Liver (tissue), 9 donors: ENCODE data around the gene CLDN5.

DNA sequence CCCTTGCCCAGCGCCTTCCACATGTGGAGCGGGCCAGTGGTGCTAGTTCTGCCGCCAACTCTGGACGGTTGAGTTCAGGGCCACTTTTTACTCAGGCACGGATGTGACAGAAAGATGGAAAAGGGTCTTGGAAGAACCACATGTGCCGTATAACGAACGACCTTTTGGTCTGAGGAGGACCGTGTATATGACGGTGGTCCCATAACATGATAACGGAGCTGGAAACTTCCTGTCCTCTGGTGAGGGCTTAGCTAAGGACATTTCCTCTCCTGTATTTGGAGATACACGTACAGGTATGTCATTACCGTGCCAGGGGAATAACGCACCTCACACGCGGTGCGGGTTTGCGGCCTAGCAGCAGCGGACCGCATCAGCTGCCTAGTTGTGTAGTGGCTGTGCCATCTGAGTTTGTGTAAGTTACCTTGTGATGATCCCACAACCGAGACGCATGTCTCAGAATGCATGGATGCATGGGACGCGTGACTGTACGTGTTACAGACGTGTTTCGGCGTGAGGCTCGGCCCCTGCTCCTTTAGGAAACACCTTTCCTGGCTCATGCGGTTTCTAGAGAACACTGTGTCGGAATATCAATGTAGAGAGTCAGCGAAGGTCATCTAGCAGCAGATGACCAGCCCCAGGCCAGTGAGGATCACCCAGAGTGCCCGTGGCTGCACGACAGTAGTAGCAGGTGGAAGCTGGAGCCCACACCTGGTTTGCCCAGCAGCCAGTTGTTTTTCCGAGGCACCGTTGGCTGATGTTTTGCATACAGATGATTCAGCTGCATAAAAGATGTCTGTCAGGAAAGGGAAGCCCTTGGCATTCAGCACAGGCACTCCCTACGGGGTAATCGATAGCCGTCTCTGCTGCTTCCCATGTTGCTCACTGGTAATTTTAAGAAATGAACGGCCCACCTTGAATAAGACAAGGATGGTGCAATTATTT is 790 bp upstream of the CLTCL1 start:
- PRO-cap, 5 experiments = peak in 3 of 5 experiments; most common plus-strand start position 675 of the sequence (in 3); most common minus-strand start position 277 of the sequence (in 1)
- RAMPAGE, long total RNA, 2 experiments = no peak in any of the 2 experiments
- RRBS = no CpG with 5 or more reads among the region's 40 CpGs

DNA sequence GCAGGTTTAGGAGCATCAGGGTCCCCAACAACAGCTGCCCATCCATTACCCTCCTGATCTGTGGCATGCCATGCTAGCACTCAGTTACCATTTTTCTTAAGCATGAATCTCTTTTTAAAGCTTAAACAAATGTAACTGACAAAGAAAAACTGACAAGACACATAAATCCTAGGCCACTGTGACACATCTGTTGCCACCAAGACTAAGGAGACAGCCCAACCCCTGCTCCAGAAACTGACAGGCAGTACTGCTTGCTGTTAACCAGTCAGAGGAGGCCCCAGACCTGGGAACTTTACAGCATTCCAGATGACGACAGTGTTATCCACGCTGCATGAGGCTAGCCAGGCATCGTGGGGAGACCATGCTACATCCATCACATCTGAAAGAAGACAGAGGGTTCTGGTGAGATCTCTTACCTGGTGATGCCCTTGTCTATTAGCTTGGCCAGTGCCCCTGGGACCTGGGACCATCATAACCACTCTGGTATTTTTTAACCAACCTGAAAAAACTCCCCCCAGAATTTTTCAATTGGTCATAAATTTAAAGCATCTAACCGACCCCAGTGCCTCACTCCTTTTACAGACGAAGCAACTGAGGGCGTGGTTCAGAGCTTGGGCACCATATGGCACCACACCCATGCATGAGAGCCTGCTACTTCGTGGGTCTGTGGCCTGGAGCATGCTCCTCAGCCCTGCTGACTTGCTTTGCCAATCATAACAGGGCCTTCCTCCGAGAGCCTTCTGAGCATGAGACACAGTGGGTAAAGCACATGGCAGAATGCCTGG is 33.6 kb downstream of the HIRA start:
- PRO-cap, 5 experiments = no peak in any of the 5 experiments
- RAMPAGE, long total RNA, 2 experiments = no peak in any of the 2 experiments
- RRBS = no CpG with 5 or more reads among the region's 8 CpGs

- PRO-cap, 5 experiments = no peak in any of the 5 experiments
- RAMPAGE, long total RNA, 2 experiments = no peak in any of the 2 experiments
- RRBS = no CpG with 5 or more reads among the region's 16 CpGs
Observed at GRCh38 chr22:19401221-19402508, 29.9 kb downstream of the HIRA start.

GRCh38 chr22:19406559-19407505 is 24.7 kb downstream of the HIRA start:
- PRO-cap, 5 experiments = no peak in any of the 5 experiments
- RAMPAGE, long total RNA, 2 experiments = no peak in any of the 2 experiments
- RRBS = no CpG with 5 or more reads among the region's 5 CpGs

GRCh38 chr22:19424986-19425749 is 6.4 kb downstream of the HIRA start:
- PRO-cap, 5 experiments = no peak in any of the 5 experiments
- RAMPAGE, long total RNA, 2 experiments = no peak in any of the 2 experiments
- RRBS = no CpG with 5 or more reads among the region's 5 CpGs

- PRO-cap, 5 experiments = peak in 3 of 5 experiments; most common plus-strand start chr22:19430763 (in 2); most common minus-strand start chr22:19430511 (in 1)
- RAMPAGE, long total RNA, 2 experiments = no peak in any of the 2 experiments
- RRBS = no CpG with 5 or more reads among the region's 13 CpGs
Observed at GRCh38 chr22:19430371-19430974, 1.1 kb downstream of the HIRA start.

- PRO-cap, 5 experiments = no peak in any of the 5 experiments
- RAMPAGE, long total RNA, 2 experiments = no peak in any of the 2 experiments
- RRBS = 0% methylated on average over 1 of the region's 19 CpGs
Observed at GRCh38 chr22:19448028-19448763, 685 bp upstream of the C22orf39 start.

- PRO-cap, 5 experiments = peak in 5 of 5 experiments; most common plus-strand start chr22:19524576 (in 4); most common minus-strand start chr22:19524401 (in 4)
- RAMPAGE, long total RNA, 2 experiments = no peak in any of the 2 experiments
- RRBS = 9% methylated on average over 27 of the region's 57 CpGs
Observed at GRCh38 chr22:19524314-19525114, at the start of gene CLDN5. TSS of gene CLDN5 (minus strand) at chr22:19524410.

GRCh38 chr22:19554650-19555174 is 30.5 kb upstream of the CLDN5 start:
- PRO-cap, 5 experiments = no peak in any of the 5 experiments
- RAMPAGE, long total RNA, 2 experiments = no peak in any of the 2 experiments
- RRBS = no CpG with 5 or more reads among the region's 3 CpGs

DNA sequence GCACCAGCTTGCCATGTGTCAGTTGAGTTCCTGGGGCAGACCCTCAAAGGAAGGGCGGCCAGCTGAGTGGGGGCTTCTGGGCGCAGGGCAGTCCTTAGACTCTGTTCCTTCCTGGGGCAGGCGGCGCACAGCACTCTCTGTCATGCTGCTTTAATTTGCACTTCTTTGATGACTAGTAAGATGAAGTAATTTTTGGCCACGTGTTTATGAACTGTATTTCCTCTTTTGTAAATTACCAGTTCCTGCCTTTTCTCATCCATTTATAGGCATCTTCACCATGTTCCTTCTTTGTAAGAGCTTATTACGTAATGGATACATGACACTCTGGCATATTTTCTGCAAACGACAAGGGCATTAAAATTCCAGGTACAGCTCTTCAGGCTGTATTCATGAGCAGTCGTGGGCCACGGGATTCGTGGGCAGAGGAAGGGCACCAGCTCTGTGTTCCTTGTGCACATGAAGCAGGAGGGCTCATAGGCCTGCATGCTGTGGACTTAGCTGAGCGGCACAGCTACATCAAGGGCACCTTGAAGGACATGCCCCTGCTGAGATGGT is 32.3 kb upstream of the GNB1L start:
- PRO-cap, 5 experiments = peak in 4 of 5 experiments; most common plus-strand start position 384 of the sequence (in 1); most common minus-strand start position 157 of the sequence (in 2)
- RAMPAGE, long total RNA, 2 experiments = no peak in any of the 2 experiments
- RRBS = no CpG with 5 or more reads among the region's 11 CpGs

DNA sequence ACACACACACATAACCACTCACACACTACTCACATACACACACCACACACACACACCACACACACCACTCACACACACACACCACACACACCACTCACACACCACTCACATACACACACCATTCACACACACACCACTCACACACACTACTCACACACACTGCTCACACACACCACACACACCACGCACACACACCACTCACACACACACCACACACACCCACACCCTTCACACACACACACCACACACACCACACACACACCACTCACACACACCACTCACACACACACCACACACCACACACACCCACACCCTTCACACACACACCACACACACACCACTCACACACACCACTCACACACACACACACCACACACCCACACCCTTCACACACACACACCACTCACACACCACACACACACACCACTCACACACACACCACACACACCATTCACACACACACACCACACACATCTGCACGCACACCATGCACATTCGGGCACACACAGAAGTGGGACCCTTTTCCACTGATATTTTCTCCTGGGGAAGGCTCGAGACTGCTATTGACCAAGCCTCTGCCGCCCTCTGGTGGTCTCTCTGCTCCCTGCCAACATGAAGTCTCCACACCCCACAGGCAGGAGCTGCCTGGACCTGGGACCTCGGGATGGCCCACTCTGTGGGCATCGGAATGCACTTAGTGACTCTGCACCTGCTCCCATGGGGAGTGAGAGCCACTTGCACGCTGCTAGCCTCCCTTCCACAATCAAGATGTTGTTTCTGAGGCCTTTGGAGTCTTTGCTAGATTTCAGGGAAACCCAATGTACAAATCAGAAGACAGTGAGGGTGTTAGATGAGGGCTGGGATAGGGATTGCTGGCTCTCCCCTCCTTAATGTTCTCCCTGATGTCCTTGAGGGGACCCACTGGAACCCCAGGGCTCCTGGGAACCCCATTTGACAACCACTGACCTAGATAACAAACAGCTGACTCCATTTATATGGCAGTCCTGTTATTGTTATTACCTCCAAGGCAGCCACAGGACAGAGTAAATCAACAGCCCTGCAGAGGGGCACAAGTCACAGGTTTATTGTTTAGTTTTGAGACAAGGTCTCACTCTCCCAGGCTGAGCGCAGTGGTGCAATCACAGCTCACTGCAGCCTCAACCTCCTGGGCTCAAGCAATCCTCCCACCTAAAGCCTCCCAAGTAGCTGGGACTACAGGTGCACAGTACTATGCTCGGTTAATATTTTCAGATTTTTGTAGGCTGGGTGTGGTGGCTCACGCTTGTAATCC is 31.6 kb upstream of the COMT start:
- PRO-cap, 5 experiments = no peak in any of the 5 experiments
- RAMPAGE, long total RNA, 2 experiments = no peak in any of the 2 experiments
- RRBS = no CpG with 5 or more reads among the region's 11 CpGs

DNA sequence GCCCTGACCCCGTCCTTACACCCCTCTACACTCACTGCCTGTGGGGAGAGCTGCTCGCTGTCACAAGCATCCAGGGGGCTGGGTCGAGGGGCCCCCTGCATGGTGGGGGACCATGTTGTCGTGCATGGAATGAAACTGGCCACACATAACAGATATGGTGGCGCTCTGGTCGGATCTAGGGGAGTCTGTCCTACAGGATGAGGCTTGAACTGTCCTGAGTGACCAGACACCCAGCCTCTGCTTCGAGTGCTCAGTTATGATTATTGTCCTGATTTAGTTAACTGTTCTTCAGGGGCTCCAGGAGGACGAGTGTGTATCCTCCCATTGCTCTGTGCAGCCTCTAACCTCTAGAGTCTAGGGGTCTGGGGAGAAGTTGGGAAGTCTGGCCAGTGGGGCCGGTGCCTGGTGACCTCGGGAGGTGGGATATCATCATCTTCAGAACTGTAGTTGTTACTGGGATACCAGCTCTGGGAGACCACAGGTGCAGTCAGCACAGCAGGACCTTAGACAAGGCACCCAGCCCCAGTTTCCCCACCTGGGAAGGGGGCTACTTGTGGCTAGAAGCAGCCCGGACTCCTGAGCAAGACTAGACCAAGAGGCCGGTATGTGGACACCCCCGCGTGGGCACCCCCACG is 481 bp upstream of the COMT start:
- PRO-cap, 5 experiments = peak in 1 of 5 experiments; most common plus-strand start position 458 of the sequence (in 1)
- RAMPAGE, long total RNA, 2 experiments = no peak in any of the 2 experiments
- RRBS = 1% methylated on average over 4 of the region's 15 CpGs

- PRO-cap, 5 experiments = peak in 1 of 5 experiments; most common plus-strand start chr22:19958641 (in 1)
- RAMPAGE, long total RNA, 2 experiments = no peak in any of the 2 experiments
- RRBS = no CpG with 5 or more reads among the region's 10 CpGs
Observed at GRCh38 chr22:19958431-19958914, 16.9 kb upstream of the TXNRD2 start.

DNA sequence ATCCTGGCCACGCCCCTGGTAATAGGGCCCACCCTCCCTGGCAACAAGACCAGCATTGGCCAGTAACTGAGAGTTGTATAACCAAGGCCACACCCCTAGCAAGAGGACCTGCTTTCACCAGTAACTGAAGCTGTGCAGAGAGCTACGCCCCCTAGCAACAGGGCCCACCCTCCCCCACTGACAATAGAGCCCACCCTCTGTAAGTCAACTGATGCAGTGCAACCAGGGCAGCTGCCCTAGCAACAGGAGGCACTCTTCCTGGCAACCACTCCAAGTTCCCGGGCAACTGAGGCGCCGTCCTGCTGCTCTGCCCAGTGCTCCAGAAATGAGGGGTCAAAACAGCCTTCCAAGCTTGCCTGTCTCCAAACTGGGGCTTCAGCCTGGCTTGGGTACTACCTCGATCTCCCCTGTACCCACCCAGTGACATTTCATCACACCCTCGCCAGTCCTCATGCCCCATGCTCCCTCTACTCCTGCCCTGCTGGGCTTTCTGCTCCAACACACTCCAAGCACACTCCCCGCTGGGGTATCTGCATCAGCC is 33.0 kb upstream of the TXNRD2 start:
- PRO-cap, 5 experiments = no peak in any of the 5 experiments
- RAMPAGE, long total RNA, 2 experiments = no peak in any of the 2 experiments
- RRBS = no CpG with 5 or more reads among the region's 8 CpGs

GRCh38 chr22:20022450-20022910 is 1.6 kb downstream of the TANGO2 start:
- PRO-cap, 5 experiments = peak in 2 of 5 experiments; most common plus-strand start chr22:20022701 (in 2); most common minus-strand start chr22:20022592 (in 1)
- RAMPAGE, long total RNA, 2 experiments = no peak in any of the 2 experiments
- RRBS = 97% methylated on average over 1 of the region's 9 CpGs

DNA sequence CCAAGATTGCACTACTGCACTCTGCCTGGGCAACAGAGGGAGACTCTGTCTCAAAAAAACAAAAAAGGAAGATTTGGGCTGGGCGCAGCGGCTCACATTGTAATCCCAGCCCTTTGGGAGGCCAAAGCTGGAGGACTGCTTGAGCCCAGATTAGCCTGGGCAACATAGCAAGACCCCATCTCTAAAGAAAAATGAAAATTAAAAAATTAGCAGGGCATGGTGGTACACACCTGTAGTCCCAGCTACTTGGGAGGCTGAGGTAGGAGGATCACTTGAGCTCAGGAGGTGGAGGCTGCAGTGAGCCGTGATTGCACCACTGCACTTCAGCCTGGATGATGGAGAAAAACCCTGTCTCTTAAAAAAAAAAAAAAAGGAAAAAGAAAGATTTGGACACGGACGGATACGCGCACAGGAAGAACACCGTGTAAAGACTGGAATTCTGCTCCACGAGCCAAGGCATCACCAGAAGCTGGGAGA is 12.6 kb upstream of the DGCR8 start:
- PRO-cap, 5 experiments = no peak in any of the 5 experiments
- RAMPAGE, long total RNA, 2 experiments = no peak in any of the 2 experiments
- RRBS = no CpG with 5 or more reads among the region's 9 CpGs

DNA sequence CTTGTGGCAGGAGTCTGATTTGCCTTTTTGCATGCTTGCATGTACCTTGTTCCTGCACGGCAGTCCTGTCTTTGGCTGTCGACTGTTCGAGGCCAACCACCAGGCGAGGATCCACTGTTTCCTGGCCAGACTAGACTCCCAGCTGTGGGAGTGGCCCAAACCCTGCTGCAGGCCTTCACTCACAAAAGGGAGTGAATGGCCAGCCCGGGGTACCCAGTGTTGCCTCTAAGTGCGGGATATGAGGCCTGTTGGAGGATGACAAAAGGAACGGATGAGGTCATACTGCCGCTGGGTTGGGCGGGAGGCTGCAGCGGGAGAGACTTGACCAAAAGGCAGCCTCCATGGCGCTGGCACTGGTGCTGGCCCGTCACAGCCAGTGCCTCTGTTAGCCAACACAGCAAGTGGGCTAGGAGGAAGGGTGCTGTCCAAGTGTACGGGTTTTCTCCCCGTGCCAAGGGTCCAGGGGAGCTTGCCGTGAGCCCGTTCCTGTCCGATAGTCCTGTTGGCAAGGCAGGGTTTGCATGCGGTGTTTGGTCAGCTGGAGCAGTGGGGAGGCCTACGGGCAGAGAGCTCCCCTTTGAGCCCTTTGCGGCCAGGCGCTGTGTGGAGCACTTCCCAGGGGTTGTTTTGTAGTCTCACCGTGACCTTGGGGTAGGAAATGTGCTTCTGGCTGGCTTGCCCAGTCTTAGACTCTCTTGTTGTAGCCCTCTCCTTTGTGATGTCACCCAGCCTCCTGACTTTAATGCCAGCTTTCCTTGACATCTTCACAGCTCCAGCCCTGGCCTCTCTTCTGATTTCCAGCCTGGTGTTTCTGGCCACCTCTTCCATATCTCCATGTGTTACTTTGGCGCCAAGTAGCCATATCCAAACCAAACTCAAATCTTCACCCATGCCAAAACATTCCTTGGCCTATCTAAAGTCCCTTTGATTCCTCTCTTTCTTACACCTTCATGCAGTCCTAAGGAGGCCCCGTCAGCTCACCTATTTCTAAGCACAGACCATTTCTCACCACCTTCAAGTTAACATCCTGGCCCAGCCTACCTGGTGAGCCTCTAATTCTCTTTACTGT is 1.2 kb downstream of the DGCR8 start:
- PRO-cap, 5 experiments = no peak in any of the 5 experiments
- RAMPAGE, long total RNA, 2 experiments = no peak in any of the 2 experiments
- RRBS = no CpG with 5 or more reads among the region's 24 CpGs

GRCh38 chr22:20132273-20132782 is 724 bp downstream of the ZDHHC8 start:
- PRO-cap, 5 experiments = no peak in any of the 5 experiments
- RAMPAGE, long total RNA, 2 experiments = no peak in any of the 2 experiments
- RRBS = 1% methylated on average over 6 of the region's 19 CpGs

DNA sequence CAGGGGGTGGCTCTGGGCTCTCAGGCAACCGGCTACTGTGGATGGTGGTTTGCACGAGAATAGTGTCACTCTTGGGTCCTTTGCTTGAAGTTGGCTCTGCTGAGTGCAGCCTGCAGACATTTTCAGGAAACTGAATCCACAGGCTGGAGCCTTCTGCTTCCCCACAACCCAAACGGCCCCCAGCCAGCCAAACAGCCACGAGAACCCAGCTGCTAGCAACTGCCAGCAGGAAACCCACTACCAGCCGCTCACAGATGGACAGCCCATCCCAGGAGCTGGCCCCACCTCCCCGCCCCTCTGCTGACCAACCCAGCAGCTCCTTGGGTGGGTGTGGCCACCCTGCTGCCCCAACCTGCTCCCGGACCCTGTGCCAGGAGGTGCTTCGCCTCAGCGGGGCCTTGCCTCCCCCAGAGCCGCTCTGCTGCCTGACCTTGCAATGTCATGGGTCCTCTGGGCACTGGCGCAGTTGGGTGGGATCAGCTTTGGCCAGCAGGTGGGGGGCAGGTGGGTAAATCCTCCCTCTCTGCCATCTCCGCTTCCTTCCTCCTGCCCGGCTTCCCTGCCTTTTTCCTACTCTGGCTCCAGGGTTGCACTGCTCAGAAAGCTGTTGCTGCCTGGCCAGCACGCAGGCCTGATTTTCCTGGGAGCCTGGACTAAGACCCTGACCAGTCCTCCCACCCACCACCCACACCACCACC is 8.3 kb upstream of the CCDC188 start:
- PRO-cap, 5 experiments = no peak in any of the 5 experiments
- RAMPAGE, long total RNA, 2 experiments = no peak in any of the 2 experiments
- RRBS = no CpG with 5 or more reads among the region's 14 CpGs

- PRO-cap, 5 experiments = peak in 1 of 5 experiments; most common minus-strand start chr22:20222160 (in 1)
- RAMPAGE, long total RNA, 2 experiments = no peak in any of the 2 experiments
- RRBS = no CpG with 5 or more reads among the region's 15 CpGs
Observed at GRCh38 chr22:20221870-20222482, 46.1 kb downstream of the RTN4R start.